CMK (cell line): Measurements from ENCODE around the genes CAVIN2 and DNAH7.

GRCh38 chr2:190532407-190533202, 1.9 kb downstream of the NEMP2 start:
- RRBS = no CpG with 5 or more reads among the region's 6 CpGs

- RRBS = no CpG with 5 or more reads among the region's 5 CpGs
Measured at GRCh38 chr2:190791487-190792119, 89.0 kb upstream of the GLS start.

GRCh38 chr2:190879946-190880713, 491 bp upstream of the GLS start:
- RRBS = no CpG with 5 or more reads among the region's 37 CpGs

DNA sequence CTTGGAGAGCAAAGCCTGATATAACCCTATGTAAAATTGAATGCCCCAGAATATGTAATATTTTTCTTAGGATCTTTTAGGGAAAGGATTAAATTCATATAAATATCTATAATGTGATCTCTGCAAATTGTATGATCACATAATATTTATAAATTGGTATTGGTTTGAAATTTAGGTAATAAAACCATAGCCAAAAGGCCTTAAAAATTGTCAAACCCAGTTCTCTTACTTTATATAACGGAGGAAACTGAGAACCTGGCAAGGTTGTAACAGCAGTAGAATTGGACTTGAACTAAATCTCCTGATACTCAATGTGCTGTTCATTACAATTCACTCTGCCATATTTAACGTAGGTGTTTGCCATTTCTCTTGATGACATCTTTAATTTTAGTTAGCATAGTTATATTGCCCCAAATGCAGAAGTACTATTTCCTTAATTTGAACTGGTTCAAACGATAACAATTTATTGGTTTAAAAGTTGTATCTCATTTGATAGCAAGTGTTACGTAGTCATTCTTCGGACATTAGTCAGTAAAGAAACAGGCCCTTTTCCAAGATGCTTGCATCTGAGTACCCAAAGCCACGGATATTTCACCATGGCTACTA, 31.9 kb downstream of the GLS start:
- RRBS = no CpG with 5 or more reads among the region's 6 CpGs

GRCh38 chr2:190950545-190951739, 63.0 kb downstream of the STAT1 start:
- RRBS = no CpG with 5 or more reads among the region's 8 CpGs

DNA sequence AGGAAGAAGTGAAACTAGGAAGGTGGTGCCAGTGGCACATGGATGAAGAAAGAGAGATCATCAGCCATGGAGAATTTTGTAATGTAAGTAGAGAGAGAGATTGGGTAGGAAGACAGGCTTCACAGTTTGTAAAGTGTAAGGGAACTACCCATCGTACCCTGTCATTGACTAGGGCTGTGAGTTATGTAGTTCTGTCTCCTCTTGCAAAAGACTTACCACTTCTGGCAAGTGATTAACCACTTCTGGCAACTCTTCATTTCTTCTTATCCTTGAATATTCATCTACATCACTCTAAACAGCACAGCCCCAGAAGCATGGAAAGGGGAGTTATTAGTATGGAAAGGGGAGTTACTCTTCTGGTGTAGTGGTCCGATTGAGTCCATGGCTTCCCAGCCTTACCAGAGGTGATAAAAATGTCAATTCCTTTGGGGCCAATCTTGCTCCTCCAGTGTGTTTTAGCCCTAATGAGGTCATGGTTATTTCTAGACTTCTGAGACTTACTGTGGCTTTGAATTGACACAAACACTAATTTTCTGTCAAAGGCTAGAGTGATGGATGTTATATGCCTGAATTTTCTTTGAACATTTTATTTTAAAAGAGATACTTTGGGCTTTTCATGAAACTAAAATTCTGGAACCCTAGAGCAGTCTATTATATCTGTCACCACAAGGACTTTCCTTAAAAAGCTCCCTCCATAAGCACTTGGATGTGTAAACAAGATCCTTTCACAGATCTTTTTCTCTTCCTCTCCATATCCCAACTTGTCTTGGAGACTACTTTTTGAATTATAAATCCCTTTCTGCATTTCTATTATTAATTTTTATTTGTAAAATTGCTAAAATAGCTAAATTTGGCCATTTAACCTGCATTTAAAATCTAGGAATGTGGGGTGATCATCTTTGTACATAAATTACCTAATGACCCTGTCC, 51.8 kb downstream of the STAT1 start:
- RRBS = no CpG with 5 or more reads among the region's 2 CpGs

DNA sequence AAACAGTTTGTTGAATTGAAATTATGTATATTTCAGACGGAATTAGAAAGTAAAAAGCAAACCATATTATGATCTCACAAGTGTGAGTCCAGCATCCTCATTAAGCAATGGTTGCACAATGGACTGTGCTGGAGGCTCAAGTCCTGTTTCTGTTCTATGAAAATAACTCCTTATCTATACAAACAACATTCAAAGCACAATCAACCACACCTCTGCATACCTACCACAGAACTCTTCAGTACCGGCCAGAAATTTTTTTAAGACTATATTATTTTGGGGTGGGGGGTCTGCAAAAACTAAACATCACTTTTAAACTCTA, 902 bp downstream of the STAT1 start:
- RRBS = no CpG with 5 or more reads among the region's 2 CpGs

DNA sequence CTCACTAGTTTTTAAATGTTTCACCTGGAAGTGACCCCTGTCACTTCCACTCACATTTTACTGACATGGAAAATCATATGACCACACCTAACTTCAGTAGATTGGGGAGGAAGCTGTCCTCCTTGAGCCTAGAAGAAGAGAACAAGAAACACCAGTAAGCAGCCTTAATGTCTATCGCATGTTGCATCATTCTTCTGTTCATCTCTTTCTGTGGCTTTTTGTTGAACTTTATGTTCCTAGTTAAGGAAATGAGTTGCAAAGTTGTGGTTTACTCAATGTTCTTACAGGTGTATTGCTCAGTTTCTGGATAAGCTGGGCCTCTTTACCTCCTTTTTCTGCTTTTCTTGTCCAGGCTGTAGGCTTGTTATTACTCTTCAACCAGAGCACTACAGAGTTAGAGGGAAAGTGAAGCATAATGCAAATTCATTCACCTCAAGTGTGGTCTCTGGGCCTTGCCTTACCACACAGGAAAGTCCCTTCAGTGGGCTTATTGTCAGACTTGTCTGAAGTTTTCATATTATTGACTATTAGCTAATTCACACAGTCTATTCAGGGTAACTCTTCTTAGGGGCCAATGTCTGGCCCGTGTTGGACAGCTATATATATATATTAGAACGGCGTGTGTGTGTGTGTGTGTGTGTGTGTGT, 43.2 kb upstream of the STAT4 start:
- RRBS = no CpG with 5 or more reads among the region's 4 CpGs

- RRBS = no CpG with 5 or more reads among the region's 4 CpGs
Measured at GRCh38 chr2:191392794-191393218, 147.6 kb downstream of the MYO1B start.

GRCh38 chr2:191625061-191625763, 52.7 kb upstream of the NABP1 start:
- RRBS = no CpG with 5 or more reads among the region's 6 CpGs

DNA sequence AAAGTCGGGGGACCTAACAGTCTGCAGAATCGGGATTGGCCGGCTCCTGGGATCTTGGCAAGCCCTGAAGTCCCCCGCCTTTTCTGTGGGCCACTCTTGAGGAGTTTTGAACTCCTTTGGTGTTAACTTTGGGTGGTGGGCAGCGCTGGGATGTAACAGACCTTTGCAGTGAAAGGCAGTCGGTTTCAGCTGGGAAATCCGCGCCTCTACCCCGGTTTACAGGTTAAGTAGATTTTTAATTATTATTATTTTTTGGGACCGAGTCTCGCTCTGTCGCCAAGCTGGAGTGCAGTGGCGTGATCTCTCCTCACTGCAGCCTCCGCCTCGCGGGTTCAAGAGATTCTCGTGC, 1.2 kb downstream of the NABP1 start:
- RRBS = no CpG with 5 or more reads among the region's 17 CpGs

DNA sequence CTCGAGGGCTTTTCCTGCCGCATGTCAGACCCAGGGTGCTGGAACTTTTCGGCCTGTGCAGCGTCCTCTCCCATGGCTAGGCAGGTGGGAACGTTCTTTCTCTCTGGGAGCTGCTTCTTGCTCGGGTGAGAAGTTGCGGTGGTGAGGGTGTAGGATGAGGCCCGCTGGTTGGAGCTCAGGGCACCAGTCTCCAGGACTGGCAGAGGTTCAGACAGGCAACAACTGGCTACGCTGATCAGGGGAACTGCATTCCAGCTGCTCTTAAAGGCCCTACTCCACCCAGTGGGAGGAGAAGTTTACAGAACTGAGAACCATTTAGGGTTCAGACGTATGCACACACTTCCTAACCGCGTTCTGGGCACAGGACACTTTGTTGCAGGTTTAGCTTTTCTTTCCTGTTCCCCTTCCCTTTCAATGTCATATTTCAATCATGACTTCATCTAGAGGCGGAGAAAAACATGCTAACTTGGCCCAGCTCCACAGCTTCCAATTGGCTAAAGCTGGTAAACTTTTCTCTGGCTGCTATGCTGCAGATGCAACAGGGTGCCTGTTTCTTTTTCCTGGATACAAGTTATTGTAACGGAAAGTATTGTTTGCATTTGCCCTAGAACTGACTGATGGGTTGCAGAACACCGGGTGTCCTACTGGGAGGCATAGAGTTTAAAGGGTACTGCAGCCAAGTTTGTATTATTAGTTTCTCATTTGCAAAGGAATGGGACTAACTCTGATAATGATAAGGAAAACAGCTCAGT, at the start of gene CAVIN2:
CAVIN2 (minus strand) TSS at position 237 of the 752 bp plus-strand sequence.
- RRBS = no CpG with 5 or more reads among the region's 15 CpGs

GRCh38 chr2:191881877-191882554, 35.1 kb upstream of the CAVIN2 start:
- RRBS = over 99% methylated on average over 9 of the region's 36 CpGs

DNA sequence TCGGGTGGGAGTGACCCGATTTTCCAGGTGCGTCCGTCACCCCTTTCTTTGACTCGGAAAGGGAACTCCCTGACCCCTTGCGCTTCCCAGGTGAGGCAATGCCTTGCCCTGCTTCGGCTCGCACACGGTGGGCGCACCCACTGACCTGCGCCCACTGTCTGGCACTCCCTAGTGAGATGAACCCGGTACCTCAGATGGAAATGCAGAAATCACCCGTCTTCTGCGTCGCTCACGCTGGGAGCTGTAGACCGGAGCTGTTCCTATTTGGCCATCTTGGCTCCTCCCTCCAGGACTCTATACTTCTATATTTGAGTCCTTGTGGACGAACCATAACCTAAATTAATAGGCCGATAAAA, 583.8 kb upstream of the SLC39A10 start:
- RRBS = no CpG with 5 or more reads among the region's 19 CpGs

- RRBS = no CpG with 5 or more reads among the region's 9 CpGs
Measured at GRCh38 chr2:195533766-195534739, 123.0 kb upstream of the SLC39A10 start.

- RRBS = 14% methylated on average over 17 of the region's 55 CpGs
Measured at GRCh38 chr2:196067970-196069309, at the start of gene DNAH7. Gene DNAH7, minus strand, starts transcription at chr2:196068837.

DNA sequence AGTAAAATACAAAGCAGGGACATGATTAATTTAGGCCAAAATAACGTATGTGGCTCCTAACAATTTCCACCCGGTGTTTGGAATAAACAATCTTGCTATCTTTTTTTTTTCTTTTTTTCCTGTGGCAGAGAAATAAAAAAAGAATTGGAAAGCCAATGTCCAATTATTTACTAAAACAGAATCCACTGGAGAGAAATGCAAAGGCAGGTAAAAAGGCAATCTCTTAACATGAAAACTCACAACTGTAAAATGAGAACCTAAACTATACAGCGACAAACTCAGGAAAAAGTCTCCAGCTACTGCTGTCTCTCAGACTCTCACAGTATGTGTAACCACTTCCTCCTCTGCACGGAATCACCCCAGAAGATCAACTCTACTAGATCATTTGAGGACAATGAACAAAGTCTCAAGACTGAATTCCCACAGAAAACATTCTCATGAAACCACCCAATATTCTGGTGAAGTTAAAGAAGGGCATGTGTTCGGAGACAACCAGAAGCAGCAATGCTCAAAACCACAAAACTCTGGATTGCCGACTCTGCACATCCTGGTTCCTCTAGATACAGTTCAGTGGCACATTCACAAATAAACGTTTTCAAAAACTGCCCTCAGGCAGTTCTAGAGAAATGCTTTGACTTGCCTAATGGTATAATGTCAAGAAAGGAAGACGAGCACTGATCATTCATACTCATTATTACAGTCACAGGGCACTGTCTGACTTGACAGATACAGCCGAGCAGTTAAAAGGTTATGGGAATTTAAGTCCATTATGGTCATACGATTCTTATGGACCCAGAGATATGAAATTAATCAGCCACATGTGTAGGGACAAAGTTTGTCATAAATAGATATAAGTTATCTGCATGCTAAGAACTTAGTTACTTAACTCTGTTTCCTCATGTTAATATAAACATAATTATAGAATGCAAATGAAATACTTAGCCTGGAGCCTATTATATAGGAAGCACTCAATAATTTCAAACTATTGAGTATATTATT, 91.8 kb upstream of the STK17B start:
- RRBS = no CpG with 5 or more reads among the region's 10 CpGs

- RRBS = no CpG with 5 or more reads among the region's 2 CpGs
Measured at GRCh38 chr2:196365195-196365659, 193.8 kb upstream of the STK17B start.

DNA sequence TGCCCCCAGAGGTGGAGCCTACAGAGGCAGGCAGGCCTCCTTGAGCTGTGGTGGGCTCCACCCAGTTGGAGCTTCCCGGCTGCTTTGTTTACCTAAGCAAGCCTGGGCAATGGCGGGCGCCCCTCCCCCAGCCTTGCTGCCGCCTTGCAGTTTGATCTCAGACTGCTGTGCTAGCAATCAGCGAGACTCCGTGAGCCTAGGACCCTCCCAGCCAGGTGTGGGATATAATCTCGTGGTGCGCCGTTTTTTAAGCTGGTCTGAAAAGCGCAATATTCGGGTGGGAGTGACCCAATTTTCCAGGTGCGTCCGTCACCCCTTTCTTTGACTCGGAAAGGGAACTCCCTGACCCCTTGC, 66.4 kb downstream of the HECW2 start:
- RRBS = no CpG with 5 or more reads among the region's 14 CpGs

- RRBS = no CpG with 5 or more reads among the region's 11 CpGs
Measured at GRCh38 chr2:196640140-196640712, 711 bp downstream of the CCDC150 start.